PFSK-1 (cell line): ENCODE measurements around a stretch of chr10.

GRCh38 chr10:51598313-51598914 is 101.0 kb downstream of the CSTF2T start:
- RRBS: no CpG with 5 or more reads among the region's 7 CpGs

GRCh38 chr10:51606642-51607244 is 92.7 kb downstream of the CSTF2T start:
- RRBS: no CpG with 5 or more reads among the region's 5 CpGs

GRCh38 chr10:51609344-51609933 is 90.0 kb downstream of the CSTF2T start:
- RRBS: no CpG with 5 or more reads among the region's 2 CpGs

- RRBS: no CpG with 5 or more reads among the region's 3 CpGs
These were observed 210.8 kb upstream of the CSTF2T start for GRCh38 chr10:51909993-51910784.

GRCh38 chr10:52308723-52309146 is 5.3 kb upstream of the DKK1 start:
- RRBS: 83% methylated on average over 1 of the region's 24 CpGs

DNA sequence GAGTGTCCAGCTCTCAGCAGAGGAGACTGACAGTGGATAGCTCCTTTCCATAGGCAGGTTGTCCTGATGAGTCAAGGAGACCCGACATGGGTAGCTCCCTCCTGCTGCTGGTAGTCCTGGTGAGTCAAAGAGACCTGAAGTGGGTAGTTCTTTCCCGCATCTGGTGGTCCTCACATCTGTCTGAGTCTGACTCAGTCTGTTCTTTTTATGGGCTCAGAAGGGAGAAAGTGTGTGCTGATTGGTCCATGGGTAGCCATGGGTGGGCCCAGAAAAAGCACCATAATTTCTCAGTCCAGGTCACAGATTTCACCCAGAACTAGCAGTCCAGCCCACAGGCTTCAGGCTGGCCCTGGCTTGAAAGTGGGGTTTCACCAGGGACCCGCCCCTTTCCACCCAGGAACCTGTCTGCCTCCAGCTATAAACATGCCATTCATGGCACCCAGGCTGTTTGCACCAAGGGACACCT is 192.6 kb upstream of the MBL2 start:
- RRBS: no CpG with 5 or more reads among the region's 3 CpGs

- RRBS: no CpG with 5 or more reads among the region's 1 CpG
These were observed 67.8 kb upstream of the PCDH15 start for GRCh38 chr10:54868885-54869242.

GRCh38 chr10:55670532-55670977 is 690.5 kb downstream of the ZWINT start:
- RRBS: no CpG with 5 or more reads among the region's 2 CpGs

GRCh38 chr10:57992494-57993290 is 275.0 kb downstream of the IPMK start:
- RRBS: no CpG with 5 or more reads among the region's 5 CpGs

GRCh38 chr10:59001856-59002476 is 174.5 kb upstream of the PHYHIPL start:
- RRBS: no CpG with 5 or more reads among the region's 3 CpGs

GRCh38 chr10:59322762-59323342 is 39.5 kb downstream of the FAM13C start:
- RRBS: no CpG with 5 or more reads among the region's 1 CpG

- RRBS: no CpG with 5 or more reads among the region's 2 CpGs
These were observed 717 bp downstream of the FAM13C start for GRCh38 chr10:59361613-59362050.

DNA sequence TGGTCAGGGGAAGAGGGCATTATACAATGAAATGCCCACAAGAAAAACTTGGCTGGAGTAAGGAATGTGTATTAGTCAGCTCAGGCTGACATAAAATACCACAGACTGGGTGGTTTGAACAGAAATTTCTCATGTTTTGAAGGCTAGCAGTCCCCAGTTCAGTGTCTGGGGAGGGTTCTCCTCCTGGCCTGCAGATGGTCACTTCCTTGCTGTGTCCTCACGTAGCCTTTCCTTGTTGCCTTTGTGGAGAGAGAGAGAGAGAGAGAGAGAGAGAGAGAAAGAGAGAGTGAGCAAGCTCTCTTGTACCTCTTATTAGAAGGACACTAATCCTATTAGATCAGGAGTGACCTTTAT is 25.7 kb upstream of the FAM13C start:
- RRBS: no CpG with 5 or more reads among the region's 1 CpG

GRCh38 chr10:59674153-59674668 is 35.4 kb downstream of the SLC16A9 start:
- RRBS: no CpG with 5 or more reads among the region's 1 CpG

DNA sequence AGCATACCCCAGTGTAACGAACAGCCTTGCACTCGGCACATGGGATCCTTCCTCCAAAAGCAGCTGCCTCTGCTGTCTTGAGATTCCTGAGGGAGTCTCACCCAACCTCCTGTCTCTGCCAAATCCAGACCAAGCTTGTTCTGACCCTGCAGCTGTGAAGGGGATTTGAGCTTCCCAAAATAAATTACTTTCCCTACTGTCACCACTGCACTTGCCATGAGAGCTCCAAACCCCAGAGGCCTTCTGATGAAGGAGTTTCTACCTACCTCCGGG is 26.9 kb upstream of the MRLN start:
- RRBS: no CpG with 5 or more reads among the region's 3 CpGs

- RRBS: no CpG with 5 or more reads among the region's 1 CpG
These were observed 50.3 kb upstream of the MRLN start for GRCh38 chr10:59803399-59804130.

DNA sequence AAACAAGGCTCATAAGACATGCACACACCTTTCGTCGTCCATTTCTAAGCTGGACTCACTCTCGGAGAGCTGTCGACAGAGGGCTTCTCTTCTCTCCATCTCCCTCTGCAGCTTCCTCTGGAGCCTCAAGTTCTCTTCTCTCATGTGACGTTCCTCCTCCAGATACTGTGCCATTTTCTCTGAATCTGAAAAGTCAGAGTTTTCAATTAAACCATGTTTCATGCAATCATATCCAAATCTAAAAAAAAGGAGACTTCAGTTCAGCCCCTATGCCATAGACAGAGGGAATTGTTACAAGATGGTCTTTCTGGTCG is 53.6 kb upstream of the MRLN start:
- RRBS: no CpG with 5 or more reads among the region's 6 CpGs

- RRBS: no CpG with 5 or more reads among the region's 8 CpGs
These were observed 2.4 kb downstream of the CCDC6 start for GRCh38 chr10:59903814-59904399.

GRCh38 chr10:60346585-60347002 is 43.1 kb downstream of the ANK3 start:
- RRBS: no CpG with 5 or more reads among the region's 1 CpG